ENCODE measurements around the gene LRIG1.

GRCh38 chr3:66481810-66482631 lies 18.8 kb downstream of the LRIG1 start:
- RRBS = no CpG with 5 or more reads among the region's 9 CpGs

DNA sequence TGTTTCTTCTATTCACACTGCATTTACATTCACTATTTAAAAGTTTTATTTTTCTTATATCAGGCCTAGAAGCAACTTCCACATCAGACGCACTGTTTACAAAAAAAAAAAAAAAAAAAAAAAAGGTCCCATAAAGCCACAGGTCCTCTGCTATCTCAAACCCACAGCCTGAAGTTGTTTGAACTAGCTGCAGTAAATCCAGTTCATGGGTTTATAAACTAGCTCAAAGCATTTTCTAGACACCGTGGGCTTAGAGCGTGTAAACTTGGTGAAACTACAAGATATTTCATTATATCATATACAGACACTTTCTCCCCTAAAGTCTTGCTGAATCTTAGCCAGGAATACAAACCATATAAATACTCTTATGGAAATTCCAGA lies 3.2 kb downstream of the LRIG1 start:
- RRBS = no CpG with 5 or more reads among the region's 3 CpGs

DNA sequence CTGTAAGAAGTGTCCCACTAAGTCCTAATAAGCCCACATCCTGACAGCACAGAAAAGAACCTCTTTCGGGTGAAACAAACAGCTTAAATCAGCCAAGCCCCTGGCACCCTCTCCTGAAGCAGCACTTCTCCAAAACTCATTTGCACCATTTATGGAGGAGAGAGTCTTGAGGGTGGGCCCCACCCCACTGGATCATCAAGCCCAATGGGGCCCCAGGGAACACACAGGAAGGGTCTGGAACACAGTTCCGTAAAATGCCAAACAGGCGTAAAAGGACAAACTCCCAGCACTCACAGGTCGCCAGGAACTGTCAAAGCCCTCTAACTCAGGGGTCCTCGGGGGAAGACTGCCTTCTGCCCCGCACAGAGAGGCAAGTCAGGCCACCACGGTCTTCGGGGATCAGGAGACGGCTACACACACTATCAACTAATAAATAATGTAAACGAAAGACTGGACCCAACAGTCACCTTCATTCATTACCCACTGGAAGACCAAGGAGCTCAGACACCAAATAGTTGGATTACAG lies 1.5 kb downstream of the LRIG1 start:
- RRBS = no CpG with 5 or more reads among the region's 10 CpGs

- RRBS = 1% methylated on average over 36 of the region's 113 CpGs
Measured at GRCh38 chr3:66500572-66501556, at the start of gene LRIG1. TSS of gene LRIG1 (minus strand) at chr3:66501022.

- RRBS = no CpG with 5 or more reads among the region's 6 CpGs
Measured at GRCh38 chr3:66990066-66990752, 7.9 kb upstream of the KBTBD8 start.

GRCh38 chr3:67489897-67490176 lies 164.6 kb downstream of the SUCLG2 start:
- RRBS = no CpG with 5 or more reads among the region's 3 CpGs

DNA sequence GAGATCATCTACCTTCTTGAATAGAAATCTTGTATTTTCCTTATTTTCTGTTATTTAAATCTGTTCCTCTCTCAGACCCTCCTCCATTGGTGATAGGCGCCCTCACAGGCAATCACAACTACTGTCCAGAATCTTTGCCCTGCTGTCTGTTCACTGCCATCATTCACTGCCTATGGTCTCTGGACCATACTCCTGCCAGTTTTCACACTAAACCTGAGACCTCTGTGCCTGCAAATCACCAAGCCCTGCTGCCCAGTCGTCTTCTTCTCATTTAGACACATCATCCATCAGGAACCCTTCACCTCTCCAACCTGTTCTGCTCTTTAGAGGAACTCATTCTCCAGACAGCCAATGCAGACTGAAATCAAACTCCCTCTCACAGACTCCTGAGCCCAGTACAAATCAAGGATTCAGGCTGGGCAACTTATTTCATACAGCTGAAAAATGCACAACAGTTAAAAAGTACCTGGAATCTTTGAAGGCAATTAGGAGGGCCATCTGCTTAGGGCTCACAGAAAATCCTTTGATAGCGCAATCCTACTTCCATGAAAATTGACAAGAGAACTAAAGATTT lies 118.0 kb downstream of the SUCLG2 start:
- RRBS = no CpG with 5 or more reads among the region's 3 CpGs

GRCh38 chr3:68052566-68053019 lies 48.5 kb downstream of the TAFA1 start:
- RRBS = no CpG with 5 or more reads among the region's 1 CpG

- RRBS = no CpG with 5 or more reads among the region's 8 CpGs
Measured at GRCh38 chr3:68081575-68082008, 77.5 kb downstream of the TAFA1 start.

DNA sequence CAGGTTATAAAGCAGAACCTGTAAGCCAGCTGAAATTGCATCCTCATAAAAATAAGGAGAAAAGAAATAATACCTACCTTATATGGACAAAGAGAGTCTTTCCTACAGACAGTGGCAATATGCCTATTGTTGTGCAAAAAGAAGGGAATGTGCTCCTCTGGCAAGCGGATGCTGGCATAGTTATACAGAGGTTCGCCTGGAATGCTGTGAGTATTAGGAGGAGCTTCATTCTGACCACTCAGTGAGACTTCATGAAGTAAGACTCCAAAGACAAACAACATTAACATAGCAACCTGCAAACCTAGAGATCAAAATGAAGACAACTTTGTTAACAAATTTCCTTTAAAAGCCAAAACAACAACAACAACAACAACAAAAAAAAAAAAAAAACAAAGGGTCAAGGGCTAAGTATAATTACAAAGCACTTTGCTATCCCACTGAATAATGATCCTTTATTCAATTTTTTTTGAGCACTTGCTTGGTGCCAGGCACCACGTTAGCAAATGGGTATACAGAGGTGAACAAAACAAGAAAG lies 3.9 kb downstream of the EOGT start:
- RRBS = no CpG with 5 or more reads among the region's 3 CpGs

GRCh38 chr3:69084176-69084651 lies 523 bp upstream of the ARL6IP5 start:
- RRBS = no CpG with 5 or more reads among the region's 2 CpGs

GRCh38 chr3:69091471-69092667 lies 7.1 kb downstream of the ARL6IP5 start:
- RRBS = no CpG with 5 or more reads among the region's 11 CpGs

GRCh38 chr3:69198292-69198707 lies 75.9 kb upstream of the LMOD3 start:
- RRBS = no CpG with 5 or more reads among the region's 5 CpGs

DNA sequence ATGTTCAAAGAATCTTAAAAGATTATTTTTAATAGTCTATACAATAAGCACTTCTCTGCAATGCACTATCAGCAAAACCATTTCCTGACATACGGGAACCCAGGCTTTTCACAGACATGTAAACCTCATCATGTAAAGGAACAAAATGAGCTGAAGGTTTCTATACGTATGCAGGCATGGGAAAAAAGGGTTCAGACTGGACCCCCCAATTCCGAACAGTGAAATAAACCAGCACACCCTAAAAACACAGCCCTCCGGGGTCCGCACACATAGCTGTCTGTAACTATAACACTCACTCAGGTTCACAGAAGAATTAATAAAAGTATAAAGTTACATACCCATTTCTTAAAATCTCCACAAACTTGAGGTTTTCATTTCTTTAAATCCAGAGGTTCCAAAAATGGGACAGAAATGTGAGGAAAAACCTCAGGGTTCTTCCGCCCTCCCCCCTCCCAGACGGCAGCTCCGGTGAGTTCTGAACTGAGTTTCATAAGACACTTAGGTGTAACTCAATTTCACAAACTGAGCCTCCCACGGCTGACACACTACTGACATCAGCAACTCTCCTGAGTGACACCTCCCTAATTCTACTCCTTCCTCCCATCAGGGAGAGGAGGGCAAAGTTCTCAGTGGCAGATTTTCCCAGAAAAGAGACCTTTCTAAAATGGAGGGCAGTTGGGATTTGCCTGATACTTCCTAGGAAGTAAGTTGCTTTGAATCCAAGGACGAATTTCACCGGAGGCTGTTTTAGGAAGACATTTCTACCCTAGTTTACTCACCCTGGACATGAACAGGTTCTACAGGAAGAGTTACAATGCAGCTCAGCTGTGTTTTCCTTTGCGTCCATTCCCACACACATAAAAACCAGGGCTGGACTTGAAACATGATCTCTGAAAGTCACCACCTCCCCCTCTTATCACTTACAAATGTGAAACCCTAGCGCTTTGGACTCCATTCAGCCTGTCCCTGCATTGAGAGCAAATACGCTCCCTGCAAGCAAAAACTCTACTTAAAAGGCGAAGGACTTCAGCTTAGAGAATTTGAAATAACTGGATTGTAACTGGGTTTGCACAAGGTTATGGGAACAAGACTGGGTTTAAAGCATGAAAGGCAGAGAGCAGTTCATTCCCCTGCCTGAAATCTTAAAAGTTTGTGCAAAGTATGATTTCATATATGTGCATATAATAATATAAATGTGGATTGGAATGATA lies 78.0 kb upstream of the LMOD3 start:
- RRBS = no CpG with 5 or more reads among the region's 15 CpGs

GRCh38 chr3:69246604-69246899 lies 124.2 kb upstream of the LMOD3 start:
- RRBS = no CpG with 5 or more reads among the region's 7 CpGs

GRCh38 chr3:69287625-69288100 lies 98.2 kb downstream of the FRMD4B start:
- RRBS = no CpG with 5 or more reads among the region's 7 CpGs

DNA sequence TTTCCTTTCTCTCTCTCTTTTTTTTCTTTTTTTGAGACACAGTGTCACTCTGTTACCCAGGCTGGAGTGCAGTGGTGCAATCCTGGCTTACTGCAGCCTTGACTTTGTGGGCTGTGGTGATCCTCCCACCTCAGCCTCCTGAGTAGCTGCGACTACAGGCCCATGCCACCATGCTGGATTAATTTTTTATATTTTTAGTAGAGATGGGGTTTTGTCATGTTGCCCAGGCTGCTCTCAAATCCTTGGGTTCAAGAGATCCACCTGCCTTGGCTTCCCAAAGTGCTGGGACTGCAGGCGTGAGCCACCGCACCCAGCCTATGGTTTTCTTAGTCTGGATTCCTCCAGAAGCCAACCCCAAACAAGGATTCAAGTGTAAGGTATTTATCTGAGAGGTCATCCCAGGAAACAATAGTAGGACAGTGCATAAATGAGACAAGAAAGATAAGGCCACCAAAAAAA lies 142.5 kb upstream of the FRMD4B start:
- RRBS = no CpG with 5 or more reads among the region's 3 CpGs

- RRBS = no CpG with 5 or more reads among the region's 3 CpGs
Measured at GRCh38 chr3:69771067-69771775, 32.0 kb downstream of the MITF start.

DNA sequence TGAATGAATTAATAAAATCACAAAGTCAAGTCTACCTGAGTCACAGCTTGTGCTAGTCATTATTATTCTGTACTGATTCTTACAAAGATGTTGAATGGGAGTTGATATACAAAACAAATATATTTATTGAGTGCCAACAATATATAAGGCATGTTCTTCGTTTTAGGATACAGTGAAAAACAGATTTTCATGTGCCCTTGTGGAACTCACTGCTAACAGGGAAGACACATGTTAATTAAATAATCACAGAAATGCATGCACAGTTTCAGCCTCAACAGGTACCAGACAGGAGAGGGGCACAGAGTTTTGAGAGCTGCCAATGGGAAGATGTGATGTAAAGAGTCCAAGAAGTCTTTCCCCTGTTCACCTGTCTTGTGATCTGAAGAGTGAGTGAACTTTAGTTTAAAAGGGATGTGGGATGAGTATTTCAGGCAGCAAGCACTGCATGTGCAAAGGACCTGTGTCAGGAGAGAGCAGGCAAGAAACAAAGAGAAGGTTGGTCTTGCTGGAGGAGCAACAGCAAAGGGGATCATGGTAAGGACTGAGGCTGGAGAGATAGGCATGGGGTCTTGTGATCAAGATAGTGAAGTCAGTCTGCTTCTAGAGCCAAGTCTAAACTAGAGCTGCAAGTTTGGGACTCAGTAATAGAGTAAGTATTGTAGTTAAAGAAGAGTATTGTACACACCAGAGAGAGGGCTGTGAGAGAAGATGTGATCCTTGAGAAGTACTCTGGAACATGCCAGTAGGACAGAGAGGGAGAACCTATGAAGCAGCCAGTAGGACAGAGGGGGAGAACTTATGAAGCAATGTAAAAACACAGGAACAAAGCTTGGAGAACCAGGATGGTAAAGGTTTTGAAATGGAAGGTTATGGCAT lies 158.8 kb downstream of the MITF start:
- RRBS = no CpG with 5 or more reads among the region's 1 CpG

DNA sequence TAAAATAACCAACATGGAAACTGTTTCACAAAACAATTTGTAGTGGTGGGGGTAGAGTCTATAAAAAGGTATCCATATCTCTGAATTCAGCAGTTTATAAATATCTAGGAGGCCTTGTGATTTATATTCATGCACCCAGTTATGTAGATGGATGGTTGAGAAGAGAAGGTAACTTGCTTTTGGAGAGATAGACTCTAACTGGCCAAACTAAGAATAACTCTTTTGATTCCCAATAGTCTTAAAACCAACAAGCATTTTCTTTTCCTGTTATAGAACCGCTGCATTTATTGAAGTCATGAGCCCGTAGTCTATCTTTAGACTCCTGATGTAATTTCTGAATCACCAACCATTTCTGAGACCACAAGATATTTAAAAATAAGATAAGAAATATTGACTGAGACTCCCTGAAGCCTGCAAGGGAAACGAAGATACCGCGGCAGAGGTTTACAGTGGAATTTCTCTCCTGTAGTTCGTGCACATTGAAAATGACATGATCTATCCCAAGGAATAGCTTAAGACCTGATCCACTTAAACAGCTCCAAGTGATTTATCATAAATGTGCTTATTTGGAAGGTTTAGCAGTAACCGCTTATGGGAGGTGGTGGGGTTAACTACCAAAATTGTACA lies 244.4 kb downstream of the MDFIC2 start:
- RRBS = no CpG with 5 or more reads among the region's 7 CpGs